Mammary microvascular endothelial cell (primary cell): ENCODE data around the genes UBR7, PRIMA1 and SERPINA10.

GRCh38 chr14:92711586-92712417, 36.6 kb downstream of the LGMN start:
- RAMPAGE, long total RNA, result no peak

DNA sequence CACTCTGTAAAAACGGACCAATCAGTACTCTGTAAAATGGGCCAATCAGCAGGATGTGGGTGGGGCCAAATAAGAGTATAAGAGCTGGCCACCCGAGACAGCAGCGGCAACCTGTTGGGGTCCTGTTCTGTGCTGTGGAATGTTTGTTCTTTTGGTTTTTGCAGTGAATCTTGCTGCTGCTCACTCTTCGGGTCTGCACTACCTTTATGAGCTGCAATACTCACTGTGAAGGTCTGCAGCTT, 1.8 kb upstream of the LGMN start:
- RAMPAGE, long total RNA, result no peak

GRCh38 chr14:92785357-92786184, 8.5 kb upstream of the GOLGA5 start:
- RAMPAGE, long total RNA, result no peak

DNA sequence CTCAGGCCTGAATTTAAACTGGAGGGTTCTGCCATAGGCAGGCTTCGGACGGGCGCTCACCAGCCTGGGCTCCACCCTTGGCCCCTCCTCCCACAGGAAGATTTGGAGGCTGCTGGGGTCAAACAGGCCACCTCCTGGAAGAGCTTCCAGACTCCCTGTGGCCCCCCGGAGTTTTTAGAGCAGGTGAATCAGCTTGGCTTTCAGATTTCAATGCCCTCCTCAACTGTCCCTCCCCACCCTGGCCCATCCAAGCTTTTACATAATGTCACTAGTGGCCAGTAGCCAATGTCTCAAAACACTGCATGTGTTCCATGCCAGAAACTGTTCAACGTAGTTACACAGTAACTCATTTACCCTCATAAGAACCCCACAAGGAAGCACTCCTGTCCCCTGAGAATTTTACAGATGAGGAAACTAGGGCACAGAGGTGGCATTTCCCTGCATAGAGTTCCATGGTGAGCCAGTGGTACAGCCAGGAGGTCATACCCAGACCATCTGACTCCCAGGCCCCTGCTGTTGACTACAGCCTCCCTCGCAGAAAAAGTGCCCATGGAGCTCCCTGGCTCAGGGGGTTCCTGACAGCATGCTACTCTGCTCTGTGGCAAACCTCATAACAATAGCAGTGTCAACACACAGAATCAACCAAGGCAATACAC, 41.8 kb downstream of the CHGA start:
- RAMPAGE, long total RNA, result no peak

DNA sequence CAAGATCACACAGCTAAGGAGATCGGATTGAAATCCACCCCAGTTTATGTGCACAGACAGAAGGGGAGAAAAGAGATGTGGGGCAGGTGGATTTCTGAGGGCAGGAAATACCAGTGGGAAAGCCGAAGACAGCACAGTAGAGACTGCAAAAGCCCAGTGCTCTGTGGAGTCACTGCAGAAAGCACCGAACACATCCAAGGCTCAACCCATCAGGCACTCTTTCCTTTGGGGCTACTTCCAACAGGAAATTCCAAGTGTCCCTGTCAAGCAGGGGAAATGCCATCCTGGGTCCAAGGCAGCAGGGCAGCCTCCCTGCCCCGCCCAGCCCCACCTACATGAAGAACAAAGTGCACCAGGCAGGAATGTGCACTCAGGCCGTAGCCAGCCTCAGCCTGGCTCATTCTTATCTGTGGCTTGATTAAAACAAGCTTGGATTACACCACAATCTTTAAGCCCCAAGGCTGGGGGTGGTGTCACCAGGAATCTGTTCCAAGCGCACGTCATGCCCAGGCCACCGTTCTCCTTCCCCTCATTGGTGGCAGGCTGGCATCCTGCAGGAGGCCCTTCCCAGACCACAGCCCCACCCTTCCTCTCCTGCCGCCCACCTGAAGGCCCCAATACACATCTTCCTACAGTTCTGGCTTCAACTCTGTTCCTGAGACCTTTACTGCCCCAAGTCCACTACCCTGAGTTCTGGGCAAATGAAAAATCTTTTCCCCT, 72.3 kb downstream of the ITPK1 start:
- RAMPAGE, long total RNA, result no peak

DNA sequence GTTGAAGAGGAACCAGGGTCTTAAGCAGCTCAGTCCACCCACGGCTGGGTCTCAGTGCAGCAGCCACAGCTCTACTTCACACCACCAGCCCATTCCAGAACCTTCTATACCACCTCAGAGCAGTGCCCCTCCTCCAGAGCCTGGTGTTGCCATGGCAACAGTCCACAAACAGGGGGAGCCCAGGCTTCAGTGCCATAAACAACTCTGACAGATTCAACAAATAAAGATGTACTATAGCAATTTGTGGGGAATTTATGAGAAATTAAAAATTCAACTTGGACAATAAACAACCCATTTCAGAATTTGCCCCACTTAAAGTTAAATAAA, 59.2 kb downstream of the ITPK1 start:
- RAMPAGE, long total RNA, result no peak

GRCh38 chr14:93151126-93151565, 33.6 kb downstream of the MOAP1 start:
- RAMPAGE, long total RNA, result no peak

DNA sequence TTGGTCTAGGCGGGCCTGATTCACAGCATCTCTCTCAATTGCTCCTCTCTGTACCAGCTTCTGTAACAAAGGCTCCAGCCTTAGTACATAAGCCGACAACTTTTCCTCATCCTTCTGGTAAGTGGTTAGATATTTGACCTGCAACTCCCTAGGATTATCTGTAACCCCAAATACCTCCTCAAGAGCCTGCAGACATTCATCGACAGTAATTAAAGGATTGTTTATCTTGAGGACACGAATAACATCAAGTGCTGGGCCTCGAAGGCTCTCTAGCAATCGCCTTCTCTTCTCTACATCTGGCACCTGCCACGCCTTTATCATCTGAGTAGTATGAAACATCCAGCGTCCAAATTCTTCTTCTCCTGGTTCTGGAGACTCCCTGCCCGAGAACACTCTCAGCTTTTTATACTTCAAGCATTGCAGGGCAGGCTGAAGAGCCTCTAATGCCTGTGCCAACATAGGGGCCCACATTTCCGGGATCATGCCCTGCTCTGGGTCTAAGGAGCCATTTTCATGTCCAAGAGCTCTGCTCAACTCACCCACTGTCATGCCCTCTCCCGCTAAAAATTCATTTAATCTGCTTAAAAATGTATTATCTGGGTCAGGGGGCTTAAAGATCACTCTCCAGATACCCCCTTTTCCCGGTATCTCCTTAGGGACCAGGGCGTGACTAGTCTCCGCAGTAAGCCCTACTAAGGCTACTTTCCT, 1.2 kb downstream of the MOAP1 start:
- RAMPAGE, long total RNA, result no peak

DNA sequence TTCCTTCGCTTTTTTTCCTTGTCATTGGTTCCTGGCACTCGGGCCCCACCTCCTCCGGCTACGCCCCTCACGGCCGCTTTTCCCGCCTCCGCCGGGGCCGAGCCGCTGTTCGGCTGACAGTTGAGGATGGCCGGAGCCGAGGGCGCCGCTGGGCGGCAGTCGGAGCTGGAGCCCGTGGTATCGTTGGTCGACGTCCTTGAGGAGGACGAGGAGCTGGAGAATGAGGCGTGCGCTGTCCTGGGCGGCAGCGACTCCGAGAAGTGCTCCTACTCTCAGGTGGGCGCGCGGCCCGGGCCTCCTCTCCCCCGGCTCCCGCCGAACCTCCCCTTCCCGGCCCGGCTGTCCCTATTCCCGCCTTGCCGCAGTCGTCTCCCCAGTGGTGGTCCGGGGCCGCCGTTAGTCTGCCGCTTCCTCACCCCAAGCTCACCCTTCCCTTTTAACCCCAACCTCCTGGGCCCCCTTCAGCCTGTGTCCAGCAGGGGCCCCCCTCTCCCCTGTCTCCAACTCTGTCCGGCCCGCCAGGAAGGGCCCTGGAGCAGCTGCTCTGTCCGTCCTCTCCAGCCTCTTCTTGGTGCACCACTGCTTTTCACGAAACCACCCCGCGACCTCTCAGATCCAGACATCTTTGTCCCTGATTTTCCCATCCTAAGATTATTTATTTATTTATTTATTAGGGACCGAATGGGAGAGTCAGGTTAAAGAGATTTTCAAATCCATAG, at the start of gene UBR7:
Gene UBR7, plus strand, starts transcription at position 91 of the 719 bp plus-strand sequence.
- RAMPAGE, long total RNA, result start-site peak on the plus strand centred at position 106 of the sequence, 36 bp wide, 436 and 199 reads in 2 replicates

- RAMPAGE, long total RNA, result no peak
Measured at GRCh38 chr14:93331186-93331963, 1.5 kb downstream of the BTBD7 start.

GRCh38 chr14:93592732-93593402, 162.1 kb downstream of the UNC79 start:
- RAMPAGE, long total RNA, result no peak

DNA sequence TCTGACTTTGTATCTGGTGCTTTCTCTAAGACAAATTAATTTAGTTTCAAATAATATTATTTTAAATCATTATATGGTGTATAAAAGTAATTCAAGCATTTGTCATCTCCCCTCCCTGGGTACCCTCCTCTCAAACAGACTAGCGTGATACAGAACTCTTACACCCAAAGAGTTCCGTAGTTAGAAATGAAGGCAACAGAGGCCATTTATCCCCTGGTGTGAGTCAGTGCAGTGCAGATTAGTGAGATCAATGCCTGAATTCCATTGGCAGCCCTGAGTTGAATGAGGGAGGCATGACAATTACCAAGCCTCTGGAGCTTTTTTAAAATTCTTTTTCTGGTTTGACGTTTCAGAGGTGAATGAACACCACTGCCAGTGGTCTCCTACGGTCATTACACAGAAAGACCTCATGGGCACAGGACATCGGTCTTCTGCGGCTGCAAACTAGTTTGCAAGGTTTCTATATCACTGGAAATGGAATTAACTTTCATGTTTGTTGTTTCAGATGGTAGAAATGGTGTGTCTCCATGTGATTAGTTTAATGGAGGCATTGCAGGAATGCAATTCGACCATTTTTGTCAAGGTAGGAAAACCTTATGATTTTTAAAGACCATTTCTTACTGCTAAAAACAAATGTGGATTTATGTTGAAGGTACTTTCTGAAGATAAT, 94.3 kb downstream of the PRIMA1 start:
- RAMPAGE, long total RNA, result no peak

DNA sequence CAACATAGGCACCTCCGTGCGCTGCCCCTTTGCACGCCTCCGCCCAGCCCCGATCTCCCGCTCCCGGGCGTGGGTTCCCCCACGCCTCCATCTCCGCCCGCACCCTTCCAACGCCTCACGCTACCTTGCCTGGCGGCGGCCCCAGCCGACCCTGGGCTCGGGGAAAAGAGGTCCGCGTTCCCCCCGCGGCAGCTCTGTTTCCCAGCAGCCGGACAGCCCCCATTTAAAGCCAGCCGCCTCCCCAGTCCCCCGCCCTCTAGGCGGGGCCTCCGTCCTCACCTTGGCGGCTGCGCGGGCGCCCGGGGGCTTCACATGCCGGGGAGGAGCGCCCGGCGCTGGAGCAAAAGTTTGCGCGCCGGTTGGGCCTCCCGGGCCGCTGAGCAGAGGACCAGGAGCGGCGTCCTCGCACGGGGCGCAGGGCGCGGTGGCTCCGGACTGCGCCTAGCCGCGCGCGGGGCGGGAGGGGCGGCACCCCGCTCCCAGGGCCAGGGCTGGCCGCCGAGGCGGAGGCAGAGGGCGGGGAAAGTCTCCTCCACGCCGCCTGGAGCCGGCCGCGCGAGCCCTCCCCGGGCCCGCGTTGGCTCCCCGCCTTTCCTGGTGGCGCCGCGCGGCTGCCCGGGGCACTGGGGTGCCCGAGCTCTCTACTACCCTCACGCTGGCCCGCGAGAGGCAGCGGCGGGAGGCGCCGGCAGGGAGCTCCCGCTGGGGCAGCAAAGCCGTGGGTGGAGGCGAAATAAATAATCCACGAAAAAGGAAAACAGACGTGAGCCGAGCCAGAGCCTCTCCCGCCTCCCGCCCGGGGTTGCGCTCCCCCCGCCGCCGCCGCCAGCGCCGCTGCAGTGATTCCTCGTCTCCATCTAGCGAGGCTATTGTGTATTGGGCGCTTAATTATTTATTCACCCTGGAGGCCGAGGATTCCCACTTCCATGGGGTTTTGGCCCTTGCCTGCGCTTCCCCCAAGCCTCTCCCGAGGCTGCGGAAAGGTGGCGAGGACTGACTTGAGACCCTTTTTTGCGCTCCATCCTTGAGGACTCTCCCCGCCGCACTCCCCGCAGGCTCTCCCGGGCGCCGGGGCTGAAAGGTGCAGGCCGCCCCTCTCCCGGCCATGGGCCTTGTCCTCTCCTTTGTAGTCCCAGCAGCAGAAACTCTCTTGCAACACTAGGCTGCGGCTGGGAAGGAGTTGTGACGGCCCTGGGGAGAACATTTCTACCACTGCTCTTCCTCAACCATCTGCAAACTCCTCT, at the start of gene PRIMA1:
Gene PRIMA1, minus strand, starts transcription at position 200 of the 1,244 bp plus-strand sequence.
- RAMPAGE, long total RNA, result no peak

DNA sequence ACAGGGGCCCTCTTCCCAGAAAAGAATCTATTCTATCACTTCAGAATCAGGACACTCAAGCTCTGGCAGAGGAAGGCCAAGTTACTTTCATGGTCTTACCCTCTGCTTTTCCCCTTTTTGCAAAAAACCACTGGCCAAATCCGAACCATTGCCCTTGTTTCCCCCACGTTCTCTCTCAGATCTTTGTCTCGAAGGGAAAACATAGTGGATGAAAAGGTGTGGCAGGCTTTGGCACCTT, 21.7 kb downstream of the OTUB2 start:
- RAMPAGE, long total RNA, result no peak

DNA sequence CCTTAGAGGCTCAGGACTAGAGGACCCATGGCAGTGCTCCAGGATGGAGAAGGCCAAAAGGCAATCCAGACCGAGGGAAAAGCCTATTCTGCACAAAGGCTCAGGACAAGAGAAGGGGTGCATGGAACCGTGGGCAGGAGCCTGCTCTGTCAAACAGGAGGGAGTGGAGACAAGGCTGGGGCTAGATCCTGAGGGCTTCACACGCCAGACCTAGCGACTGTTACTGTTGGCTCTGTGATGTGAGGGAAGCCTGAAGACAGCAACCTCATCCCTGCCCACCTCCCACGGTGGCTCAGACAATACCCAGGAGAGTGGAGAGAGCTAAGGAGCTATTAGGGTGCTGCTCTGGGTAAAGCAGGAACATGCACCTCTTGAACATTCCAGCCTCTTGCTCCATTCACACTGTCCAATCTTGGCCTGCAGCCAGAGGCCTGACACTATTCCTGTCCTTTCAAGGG, 24.2 kb downstream of the OTUB2 start:
- RAMPAGE, long total RNA, result no peak

DNA sequence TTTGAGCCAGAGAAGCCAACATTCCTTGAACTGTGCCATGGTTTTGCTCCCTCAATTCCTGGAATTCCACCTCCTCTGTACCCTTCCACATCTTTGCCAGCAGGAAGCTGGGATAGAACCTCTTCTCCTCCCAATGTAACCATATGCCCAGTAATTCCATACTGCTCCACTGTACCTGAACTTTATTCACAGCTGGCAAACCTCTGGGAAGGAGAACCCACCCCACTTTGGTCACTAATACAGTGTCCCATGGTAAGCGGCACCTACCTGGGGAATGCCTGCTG, 26.8 kb downstream of the DDX24 start:
- RAMPAGE, long total RNA, result no peak

DNA sequence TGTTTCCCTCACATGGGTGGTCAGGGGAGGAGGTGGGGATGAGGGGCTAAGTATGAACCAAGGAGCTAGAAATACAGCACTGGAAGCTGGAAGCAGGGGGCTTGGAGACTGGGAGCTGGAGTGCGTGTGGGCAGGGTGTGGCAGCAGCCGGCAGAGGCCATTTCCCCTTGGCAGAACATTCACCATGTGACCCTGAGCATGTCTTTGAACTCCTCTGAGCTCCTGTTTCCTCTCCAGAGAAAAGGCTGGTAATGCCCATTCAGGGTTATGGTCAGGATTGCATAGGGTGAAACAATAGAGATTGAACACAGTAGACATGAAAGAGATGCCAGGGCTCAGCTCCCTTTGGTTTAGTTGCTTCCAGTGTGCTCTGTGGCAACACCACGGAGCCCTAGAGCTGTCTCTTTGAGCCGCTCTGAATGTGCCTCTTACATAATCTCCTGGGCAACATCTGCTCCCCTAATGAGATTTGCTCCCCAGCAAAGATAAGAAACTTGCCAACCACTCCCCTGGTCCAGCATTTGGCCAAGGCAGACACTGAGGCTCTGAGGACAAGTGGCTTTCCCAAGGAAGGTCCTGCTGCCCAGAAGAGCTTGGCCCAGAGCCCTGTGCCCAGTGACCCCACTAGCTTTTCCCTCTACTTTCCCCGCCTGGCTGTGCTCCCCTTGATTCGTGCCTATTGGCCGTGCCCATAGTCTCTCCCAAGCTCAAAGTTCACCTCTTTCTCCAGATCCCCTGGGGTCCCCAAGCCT, 14.3 kb downstream of the IFI27L2 start:
- RAMPAGE, long total RNA, result no peak

- RAMPAGE, long total RNA, result no peak
Measured at GRCh38 chr14:94180541-94181120, 6.5 kb downstream of the PPP4R4 start.

- RAMPAGE, long total RNA, result no peak
Measured at GRCh38 chr14:94291280-94291860, 1.7 kb downstream of the SERPINA10 start.

DNA sequence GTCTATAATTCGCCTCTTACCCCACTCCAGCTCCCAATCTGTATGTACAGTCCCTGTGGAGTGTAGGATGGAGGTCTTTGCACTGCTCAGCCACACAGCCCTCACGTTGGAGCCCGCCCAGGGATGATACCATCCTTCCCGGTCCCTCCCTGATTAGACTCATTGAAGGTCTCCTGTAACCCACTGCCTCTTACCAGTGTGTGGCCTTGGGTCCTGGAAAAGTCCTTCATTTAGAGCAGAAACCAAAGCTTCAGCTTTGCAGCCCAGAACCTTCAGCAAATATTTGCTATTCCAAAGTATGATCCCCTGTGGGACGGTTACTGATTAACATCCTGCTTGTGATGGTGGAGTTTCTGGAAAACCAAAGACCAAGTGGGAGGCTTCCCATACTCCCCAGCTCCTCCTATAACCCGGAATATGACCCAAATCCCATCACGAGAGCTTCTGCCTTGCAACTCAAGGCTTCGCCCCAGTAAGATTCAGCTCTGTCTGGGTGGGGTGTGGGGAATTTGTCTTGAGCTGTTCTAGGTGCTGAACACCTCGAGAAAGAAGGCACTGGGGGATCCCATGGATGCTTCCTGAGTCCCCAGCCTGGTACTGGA, at the start of gene SERPINA10:
Gene SERPINA10, minus strand, starts transcription at position 274 of the 602 bp plus-strand sequence.
- RAMPAGE, long total RNA, result no peak